Daoy (cell line): ENCODE measurements around the genes AADACL4 and PRAMEF18.

GRCh38 chr1:12643878-12644616 lies at the start of gene AADACL4:
TSS of gene AADACL4 (plus strand) at chr1:12644085.
- RAMPAGE, long total RNA: no peak

- RAMPAGE, long total RNA: no peak
Measured at GRCh38 chr1:13226079-13226587, at the start of gene PRAMEF18. TSS of gene PRAMEF18 (minus strand) at chr1:13226154.

GRCh38 chr1:13585250-13585819 lies 1.7 kb downstream of the PDPN start:
- RAMPAGE, long total RNA: no peak

GRCh38 chr1:13703338-13703823 lies 3.4 kb downstream of the PRDM2 start:
- RAMPAGE, long total RNA: no peak

DNA sequence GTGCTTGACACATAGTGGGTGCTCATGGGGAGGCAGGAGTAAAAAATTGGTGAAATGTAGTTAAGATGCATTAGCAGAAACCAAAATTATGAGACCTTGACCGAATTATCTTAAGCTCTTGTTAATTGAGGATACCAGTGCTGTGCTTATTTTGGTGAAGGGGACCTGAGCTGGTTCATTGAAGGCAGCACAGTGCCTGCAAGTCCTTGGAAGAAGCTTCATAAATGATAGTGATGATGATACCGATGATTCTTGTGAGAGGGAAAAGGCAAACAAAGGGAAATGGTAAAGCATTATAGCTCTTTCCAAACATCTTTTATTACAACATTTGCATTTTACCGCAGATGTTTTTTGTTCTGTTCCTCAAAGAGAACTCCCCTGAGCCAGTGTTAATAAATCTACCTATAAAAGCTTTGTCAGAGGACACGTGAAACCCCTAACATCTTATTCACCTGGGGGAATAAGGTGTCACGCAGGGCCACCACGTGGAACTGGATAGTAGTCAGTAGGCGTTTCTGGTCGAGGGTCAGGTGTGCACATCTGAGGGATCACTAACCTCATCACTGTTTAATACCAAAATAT lies 13.4 kb downstream of the PRDM2 start:
- RAMPAGE, long total RNA: no peak

DNA sequence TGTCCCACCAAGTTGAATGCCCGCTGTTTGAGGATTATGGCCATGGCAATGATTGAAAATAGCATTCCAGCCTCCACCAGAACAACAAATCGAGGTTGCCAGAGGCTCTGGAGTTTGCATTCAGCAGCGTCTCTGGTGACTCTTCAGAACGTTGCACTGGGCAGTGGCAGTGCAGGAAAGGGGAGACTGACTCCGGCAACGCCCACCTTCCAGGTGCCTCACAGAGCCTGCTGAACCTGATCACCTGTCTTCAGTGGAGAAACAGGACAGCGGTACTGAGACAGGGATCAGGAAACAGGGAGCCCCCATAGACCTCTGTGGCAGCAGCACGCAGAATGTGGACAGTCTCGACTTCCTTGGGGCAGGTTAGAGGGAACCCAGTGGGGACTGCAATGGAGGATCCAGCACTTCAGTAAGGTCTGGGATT lies 128.4 kb downstream of the PRDM2 start:
- RAMPAGE, long total RNA: no peak

DNA sequence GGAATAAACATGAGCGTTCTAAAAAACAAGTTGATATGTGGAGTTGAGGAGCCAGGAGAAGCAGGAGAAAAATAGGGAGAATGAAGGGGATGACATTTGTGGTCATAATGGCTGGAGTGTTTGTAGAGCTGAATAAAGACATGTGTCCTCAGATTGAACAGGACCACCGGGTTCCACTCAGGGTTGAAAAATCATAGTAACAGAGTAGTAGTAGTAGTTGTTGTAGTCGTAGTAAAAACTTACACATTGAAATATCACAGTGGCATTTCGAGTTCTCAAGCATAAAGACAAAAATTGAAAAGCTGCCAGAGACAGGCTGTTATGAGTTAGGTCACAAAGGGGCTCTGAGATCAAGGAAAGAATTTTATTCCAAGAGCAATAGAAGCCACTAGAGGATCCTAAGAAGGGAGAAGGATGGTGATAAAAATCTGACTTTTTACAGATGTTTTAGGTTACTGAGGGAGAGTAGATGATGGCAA lies 400.6 kb upstream of the KAZN start:
- RAMPAGE, long total RNA: no peak

DNA sequence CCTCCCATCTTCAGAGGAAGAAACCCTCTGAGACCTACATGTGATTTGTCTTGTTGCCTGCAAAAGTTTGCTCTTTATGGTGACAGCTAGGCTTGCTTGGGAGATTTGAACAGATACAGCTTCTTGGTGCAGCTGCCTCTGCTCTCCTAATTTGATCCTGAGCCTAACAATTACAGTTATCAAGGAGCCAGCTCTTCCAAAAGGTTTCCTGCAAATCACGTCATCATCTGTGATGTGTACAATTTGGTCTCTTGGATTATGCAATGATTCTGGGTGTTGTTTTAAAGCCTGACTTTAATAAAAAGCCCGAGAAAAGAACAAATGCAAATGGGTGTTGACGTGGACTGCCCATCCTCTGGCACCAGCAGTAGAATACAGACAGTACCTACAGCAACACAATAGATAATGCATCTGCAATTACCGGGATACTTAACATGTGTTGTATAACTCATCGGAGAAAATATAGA lies 76.2 kb upstream of the KAZN start:
- RAMPAGE, long total RNA: no peak

DNA sequence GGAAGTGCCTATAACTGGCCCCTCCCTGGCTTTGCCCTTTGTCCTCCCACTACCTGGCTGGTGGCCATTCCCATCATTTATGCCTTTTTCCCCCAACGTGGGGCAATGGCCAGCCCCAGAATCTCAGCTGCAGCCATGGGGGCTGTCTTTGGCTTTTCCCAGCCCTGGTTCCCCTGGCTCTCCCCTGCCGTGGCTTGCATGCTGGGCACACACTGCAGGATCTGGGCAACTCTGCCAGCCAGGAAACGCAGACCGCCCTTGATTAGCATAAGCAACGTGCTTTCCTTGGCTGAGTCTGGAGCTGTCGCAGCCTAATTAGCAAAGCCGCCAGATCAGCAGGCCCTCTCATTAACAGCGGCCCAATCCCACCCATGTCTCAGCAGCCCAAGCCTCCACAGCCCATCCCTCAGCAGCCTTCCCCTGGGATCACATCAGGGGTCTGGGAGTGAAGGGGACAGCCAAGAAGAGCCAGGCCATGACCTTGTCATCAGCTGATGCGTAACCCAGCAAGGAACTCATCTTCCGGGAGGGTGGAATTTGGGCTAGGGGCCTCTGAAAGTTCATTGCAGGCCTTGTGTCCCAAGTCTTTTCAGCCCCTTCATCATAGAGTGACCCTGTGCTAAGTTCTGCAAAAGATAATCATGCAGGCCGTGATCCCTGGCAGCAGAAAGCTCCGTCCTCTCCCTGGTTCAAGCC lies 258.3 kb upstream of the TMEM51 start:
- RAMPAGE, long total RNA: no peak

- RAMPAGE, long total RNA: no peak
Measured at GRCh38 chr1:14911285-14911849, 242.2 kb upstream of the TMEM51 start.

DNA sequence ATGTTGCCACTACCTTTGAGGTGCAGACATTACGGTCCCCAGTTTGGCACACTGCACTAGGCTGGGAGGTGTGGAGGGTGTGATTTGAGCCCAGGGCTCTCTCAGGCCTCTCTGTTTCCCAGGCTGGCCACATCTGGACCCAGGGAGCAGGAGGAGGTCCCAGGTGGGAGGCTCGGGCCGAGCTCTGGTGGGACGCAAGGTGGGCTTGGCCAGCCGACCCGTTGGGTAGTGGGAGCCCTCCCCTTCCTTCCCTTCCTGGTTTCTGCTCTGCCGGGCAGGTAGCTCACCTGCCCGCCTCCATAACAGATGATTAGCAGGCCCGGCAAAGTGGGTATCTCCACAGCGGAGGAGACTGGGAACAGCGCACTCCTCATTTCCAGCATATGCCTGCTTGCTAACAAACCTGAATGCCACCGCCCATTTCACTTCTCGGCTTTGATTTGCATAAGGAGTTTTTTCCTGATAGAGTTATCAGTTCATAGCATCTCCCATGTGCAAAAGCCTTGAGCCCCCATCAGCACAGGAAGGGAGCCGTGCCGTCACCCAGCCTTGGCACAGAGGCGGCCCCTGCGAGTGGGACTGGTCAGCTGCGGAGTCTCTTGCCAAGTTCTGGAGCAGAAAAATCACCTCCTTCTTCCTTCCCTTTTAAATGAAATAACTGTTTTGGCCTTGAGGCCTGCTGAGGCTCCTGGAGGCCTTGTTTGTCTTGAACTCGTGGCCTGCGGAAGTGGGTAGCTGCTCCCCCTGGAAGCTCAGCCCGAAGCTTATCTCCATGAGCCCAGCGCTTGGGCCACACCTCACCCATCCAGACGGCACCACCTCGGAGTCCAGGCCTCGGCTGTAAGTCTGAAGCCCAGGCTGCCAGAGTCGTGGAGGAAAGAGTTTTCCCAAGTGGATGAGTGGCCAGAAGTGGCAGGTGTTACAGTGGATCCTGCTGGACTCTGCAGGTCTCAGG lies 145.9 kb upstream of the TMEM51 start:
- RAMPAGE, long total RNA: no peak

DNA sequence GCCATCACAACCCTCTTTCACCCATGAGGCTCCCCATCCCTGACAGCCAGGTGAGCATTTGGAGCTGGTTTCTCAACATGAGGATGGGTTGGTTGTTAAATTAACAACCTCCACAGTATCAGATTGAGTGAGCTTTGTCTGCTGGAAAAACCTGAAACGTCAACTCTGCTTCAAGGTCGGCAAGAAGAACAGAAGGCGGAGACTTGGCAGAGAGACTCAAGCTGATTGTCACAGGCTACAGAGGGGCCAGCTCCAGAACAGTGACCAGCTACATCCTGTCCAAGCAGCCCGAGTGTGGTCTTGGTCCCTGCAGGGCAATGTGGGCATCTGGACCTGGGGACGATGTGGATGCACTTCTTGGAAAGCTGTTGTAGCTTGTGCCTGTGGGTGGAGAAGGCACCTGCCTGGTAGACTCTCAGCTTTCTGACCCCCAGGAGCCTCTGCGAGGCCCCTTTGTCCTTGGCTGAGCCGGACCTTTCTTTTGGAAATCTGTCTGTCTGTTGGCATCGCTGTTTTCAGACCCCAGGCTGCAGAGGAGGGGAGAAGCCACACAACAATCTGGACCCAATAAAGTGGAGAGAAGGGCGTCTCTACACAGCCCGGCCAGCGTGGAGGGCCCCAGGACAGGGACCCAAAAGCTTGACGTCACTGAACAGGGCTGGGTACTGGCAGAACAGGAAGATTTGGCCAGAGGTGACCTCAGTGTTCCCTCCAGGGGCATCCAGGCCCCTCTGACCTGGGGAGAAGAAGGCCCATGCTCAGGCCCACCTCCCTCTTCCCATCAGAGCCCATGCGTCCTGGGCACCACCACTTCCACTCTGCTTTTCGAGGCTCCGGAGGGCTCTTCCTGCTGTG lies 36.4 kb upstream of the TMEM51 start:
- RAMPAGE, long total RNA: no peak

DNA sequence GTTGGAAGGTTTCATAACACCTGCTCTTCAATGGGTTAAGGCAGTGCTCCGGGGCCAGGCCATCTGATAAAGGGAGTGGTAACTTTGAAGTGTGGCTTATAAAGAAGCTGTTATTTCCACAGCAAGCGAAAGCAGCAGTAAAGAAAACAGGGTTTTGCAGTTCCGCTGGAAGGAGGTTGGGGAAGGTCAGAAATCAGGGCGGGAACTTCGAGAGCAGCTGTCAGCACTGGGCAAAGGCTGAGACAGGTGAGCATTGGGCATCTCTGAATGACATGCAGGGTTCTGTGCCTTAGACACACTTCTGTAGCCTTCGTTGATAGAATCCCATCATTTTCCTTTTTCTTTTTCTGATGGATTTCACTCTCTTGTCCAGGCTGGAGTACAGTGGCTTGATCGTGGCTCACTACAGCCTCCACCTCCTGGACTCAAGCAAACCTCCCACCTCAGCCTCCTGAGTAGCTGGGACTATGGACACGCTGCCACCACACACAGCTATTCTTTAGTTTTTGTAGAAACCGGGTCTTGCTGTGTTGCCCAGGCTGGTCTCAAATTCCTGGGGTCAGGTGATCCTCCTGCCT lies 20.5 kb downstream of the TMEM51 start:
- RAMPAGE, long total RNA: no peak

DNA sequence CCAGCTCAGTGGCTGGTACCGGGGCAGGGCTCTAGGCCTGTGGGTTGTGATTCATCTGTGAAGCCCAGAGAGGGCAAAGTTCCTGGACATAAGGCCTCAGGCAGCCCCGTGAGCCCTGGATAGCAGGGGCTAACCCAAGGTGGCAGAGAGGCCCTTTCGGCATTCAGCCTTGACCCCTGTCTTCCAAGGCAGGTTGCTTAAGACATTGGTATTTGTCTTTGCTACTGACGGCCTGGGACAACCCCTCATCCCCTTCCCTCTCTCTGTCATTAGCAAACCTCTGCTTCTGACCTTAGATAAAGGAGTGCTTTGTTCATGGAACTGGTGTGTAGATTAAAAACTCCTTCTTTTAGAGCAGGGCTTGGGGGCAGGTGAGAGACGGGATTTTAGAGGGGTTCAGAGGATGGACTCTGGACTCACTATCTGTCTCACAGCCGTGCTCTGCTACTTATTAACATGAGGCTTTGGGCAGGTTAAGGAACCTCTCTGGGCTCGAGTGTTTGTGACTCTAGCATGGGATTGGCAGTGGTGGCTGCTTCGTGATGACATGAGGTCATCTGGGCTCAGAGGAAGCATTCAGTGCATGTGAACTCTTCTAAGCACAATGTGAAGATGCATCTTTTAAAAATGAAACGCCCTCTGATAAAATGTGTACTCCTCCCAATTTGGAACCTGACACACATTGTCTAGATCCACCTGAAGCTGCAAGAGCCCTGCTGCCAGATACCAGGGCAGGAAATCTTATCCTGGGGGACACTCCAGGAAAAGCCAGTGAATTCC lies 36.4 kb downstream of the TMEM51 start:
- RAMPAGE, long total RNA: no peak

GRCh38 chr1:15206683-15207960 lies 39.9 kb upstream of the FHAD1 start:
- RAMPAGE, long total RNA: no peak

DNA sequence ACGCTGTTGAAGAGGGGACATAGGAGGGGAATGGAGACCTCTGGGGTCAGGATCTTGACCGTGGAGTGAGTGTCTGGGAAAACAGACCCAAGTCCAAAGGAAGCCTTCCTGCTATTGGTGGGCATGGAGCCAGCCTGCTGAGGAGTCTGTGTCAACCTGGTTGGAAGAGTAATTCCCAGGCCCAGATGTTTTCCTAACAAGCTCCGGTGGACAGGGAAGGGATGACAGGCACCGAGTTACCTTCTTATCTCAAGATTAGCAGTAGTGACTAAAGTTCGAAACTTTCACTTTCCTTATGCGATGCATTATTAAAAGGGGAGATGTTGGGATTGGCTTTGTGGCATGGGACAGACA lies 25.9 kb upstream of the FHAD1 start:
- RAMPAGE, long total RNA: no peak

- RAMPAGE, long total RNA: no peak
Measured at GRCh38 chr1:15261229-15262026, 14.4 kb downstream of the FHAD1 start.

DNA sequence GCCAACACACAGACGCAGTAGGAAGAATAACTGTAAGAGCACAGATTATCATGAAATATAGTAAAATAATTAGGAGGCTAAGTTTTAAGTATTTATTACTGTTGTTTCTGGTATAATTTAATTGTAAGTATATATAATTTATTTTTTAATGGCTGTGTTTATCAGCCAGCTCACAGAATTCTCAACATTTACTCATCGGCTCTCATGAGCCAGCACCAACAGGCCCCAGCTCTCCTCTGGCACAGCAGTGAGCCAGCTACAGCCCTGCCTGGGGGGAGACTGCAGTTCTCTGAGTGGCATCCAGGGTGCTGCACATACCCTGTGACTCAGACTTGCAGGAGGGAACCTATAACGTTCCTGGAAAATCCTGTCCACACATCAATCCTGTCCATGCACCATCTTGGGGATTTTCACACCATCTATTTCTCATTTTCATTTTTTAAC lies 36.4 kb downstream of the FHAD1 start:
- RAMPAGE, long total RNA: no peak

DNA sequence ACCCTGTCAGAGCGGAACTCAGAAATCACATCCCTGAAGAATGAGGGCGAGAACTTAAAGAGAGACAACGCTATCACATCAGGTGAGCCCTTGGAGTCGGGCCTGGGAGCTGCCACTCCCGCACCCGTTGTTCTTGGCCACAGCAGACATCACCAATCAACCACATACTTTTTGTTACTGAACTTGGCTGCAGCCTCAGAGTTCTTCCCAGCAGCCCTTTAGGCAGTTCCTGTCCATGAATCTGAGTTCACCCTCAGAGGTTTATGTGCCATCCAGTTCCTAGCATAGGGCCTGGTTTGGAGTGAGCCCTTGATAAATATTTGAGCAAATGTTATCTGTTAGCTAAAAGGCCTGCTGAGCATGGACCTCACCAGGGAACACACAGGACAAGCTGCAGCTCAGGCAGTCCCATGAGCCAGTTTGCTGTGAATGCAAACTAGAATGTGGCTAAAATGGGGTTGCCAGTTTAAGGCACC lies 61.7 kb downstream of the FHAD1 start:
- RAMPAGE, long total RNA: no peak

- RAMPAGE, long total RNA: no peak
Measured at GRCh38 chr1:15324310-15324783, 77.3 kb downstream of the FHAD1 start.